ENCODE data around the genes P2RY1 and SLC33A1.

DNA sequence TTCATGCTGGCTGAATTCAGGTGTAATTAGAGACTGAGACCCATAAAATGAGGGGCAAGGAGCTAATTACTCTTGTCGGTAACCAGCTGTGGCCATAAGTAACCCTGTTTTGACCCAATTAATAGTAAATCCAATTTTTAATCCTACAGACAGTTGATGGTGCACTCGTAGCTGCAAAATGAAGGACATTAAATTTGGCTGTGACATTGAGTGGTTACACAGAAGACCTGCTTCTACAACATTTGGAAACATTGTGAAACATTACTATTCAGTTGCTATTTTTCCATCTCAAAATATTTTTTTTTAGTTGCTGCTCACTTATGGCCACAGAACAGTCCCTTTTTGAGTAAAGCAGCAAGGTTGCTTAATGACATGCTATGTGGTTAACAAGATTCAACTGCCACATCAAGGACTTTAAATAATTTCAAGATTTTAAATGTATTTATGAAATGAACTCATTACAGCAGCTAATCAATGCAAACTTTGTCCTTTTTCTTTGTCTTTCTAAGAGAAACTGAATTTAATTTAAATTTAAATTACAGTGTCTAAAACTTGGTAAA lies 33.1 kb downstream of the MBNL1 start:
- PRO-cap, 3 experiments: no peak in any of the 3 experiments
- RRBS: no CpG with 5 or more reads among the region's 2 CpGs

DNA sequence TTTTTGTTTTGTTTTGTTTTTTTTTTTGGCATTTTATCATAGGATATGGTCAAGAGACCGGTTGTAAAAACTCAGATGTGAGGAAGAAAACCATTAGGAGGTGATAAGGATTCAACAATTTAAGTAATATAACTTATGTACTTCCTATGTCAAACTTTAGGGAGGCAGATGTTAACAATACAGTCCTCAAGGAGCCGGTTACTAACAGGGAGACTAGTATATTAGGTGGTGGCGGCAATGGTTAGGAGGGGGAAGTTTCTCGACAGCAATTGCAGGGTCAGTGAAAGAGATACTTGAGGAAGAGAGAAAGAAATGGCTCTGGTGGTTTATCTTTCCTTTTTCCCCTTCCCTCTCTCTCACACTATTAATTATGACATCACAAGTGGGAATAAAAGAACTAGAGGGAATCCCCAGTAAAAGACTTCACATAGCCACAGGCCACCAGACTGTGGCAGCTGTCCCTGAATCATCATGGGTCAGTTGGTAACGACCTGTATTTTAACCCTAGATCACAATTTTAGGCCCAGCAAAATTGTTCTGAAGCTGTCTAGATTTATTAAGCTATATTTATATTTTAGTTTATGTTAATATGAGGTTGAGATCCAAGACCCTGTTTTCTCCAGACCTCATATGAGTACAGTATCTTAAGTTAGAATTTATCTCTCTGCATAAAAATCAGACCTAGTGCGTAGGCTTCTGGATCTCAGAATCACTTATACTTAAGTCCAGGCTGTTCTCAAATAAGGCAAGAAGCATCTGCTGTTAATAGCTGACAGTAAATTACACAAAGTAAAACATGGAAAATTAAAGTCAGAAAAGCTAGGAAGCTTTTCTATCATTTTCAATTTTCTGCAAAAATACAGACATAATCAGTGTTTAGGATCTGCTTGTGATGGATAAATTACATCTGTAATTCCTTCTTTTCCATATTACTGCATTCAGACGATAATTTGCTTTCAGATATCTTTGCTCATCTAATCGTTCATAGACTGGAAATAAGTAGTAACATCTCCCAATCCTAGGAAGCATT lies 40.4 kb downstream of the MBNL1 start:
- PRO-cap, 3 experiments: no peak in any of the 3 experiments
- RRBS: no CpG with 5 or more reads among the region's 8 CpGs

GRCh38 chr3:152309834-152310625 lies 41.3 kb downstream of the MBNL1 start:
- PRO-cap, 3 experiments: no peak in any of the 3 experiments
- RRBS: no CpG with 5 or more reads among the region's 7 CpGs

DNA sequence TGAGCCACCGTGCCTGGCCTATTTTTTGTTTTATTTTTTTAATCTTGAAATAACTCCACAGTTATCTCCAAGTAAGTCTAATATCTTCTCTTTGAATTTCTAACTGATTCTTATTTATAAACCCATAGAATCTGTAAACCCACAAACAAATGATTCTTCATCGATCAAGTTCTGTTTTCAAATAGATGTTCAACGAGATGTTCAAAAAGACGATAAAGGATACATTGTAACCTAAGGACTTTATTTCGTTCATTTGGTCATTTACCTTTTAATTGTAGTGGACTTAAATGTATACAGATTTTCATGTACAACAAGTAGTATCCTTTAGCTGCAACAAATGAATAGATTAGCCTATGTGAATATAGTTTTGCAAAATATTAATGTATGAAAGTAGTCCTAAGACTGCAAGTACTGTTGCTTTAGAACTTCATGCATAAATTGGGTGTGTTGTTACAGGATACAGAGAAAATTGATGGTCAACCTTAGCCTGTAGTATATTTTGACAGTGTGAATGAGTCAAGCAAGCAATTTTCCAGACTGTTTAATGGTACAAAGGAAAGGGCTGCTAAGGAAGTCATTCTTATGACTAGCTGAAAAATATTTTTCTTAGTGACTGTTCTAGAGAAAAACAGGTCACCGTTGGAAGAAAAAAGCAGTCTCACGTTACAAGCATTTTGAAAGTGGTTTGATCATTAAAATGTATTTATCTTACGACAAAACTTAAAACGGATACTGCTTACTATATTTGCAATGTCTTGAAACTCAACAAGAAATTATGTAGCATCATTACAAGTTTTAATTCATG lies 49.1 kb downstream of the MBNL1 start:
- PRO-cap, 3 experiments: no peak in any of the 3 experiments
- RRBS: no CpG with 5 or more reads among the region's 9 CpGs

GRCh38 chr3:152318656-152319409 lies 50.1 kb downstream of the MBNL1 start:
- PRO-cap, 3 experiments: no peak in any of the 3 experiments
- RRBS: no CpG with 5 or more reads among the region's 1 CpG

DNA sequence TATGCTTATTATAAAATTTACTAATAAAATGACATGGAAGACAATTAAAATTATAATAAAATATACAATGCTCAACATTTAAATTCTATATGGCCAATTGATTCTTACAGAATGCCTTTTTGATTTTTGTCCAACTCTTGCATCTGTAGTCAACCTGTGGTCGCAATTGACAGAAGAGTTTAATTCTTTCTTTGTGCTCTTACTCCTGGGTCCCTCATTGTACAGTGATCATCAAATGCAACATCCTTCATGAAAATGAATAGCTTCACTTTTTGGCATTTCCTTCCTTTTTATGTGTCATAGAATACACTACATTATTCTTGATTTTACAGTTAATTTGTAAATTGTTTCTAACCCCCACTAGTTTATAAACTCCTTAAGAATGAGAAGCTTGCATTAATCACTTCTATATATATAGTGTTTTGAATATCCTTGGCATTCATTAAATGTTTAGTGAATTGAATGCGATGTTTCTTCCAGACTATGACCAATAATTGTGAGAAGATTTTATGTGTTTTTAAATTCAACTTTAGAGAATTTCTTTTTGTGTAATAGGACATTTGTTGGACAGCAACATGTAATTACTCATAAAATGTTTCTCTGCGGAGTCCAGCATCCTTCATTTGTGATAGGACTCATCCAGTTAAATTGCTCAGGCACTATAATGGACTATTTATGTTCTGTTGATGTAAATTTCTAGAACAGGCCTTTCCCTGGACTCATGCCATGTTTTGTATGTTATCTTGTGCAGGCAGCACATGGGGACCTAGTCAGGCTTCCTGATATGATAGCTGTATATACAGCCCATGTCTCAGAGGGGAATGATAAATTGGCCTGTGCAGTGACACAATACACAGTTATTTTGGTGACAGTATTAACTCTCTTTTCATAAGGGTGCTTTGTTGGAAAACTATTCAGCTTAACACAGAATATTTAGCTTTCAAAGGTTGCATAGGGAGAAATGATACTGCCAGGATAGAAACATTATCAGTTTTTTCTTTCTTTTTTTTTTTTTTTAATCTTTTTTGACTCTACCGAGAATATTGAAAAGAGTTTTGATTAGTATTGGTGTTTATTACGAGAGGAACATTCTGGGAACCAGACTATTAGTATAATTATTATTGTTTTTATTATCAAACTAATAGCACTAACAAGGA lies 51.3 kb downstream of the MBNL1 start:
- PRO-cap, 3 experiments: no peak in any of the 3 experiments
- RRBS: no CpG with 5 or more reads among the region's 5 CpGs

- PRO-cap, 3 experiments: no peak in any of the 3 experiments
- RRBS: no CpG with 5 or more reads among the region's 4 CpGs
These were observed 84.2 kb downstream of the MBNL1 start for GRCh38 chr3:152352799-152353482.

DNA sequence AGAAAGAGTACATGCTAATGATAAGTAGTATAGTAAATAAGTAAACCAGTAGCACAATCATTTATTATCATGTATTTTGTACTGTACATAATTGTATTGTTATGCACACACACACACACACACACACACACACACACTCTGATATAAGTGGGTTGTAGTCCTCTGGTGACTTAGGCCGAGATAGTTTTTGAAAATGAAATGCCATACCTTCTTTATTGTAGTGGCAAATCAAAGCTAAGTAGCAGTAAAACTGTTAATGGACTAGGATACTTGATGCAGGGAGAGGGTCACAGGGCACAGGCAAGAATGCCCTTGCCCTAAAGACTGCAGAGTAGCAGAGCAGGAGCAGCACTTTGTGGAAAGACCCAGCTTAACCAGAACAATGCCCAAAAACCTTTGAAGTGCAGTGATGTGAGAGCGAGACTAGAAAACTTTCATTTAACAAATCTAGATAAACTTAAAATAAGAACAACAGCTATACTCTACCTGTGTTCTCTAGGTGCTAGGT lies 121.8 kb downstream of the MBNL1 start:
- PRO-cap, 3 experiments: no peak in any of the 3 experiments
- RRBS: no CpG with 5 or more reads among the region's 2 CpGs

DNA sequence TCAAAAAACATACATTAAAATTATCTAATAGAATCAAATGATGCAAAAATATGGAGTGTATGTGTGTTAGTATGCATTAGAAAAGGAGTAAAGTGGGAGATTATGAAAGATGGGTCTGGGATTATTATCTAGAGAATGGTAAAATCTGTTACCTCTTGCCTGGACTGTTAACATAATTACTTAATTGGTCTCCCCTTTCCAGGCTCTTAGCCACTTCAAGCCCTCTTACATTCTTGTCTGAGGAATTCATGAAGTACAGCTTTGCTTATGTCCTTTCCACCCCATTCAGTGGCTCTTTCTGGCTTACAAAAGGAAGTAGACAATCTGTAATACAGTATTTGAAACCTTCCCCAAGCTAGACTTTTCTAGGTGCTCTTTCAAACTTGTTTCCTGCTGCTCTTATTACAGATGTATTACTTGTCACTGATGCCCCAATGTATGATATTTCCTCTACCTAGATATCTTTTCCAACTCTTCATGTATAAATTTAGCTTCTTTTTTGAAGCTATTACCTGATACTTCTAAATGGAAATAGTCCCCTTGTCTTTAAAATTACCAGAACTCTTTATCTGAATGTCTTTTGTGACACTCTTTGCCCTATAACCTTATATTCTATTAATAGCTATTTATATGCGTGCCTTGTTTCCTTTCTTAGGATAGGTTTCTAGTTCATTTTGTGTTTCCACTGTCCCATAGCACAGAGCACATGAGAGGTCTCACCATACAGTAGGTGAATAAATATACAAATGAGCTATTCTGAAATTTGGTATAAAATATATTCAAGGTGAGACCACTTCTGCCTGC lies 129.9 kb downstream of the MBNL1 start:
- PRO-cap, 3 experiments: no peak in any of the 3 experiments
- RRBS: no CpG with 5 or more reads among the region's 1 CpG

DNA sequence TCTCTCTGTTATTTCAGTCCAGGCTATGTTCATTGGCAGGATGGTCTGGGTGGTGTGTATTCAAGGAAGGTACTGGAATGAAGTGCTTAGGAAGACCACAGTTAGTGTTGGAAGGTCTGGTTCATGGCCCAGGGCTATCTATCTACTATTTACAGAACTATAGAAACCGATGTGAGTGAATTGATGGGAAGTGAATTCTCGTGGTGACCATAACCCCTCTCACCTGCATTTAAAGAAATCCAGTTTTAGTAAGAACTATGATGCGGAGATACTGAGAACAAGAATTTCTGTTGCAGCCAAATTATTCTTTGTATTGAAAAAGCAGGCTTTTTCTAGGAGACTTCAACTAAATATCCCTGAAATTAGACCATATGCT lies 143.9 kb downstream of the MBNL1 start:
- PRO-cap, 3 experiments: no peak in any of the 3 experiments
- RRBS: no CpG with 5 or more reads among the region's 3 CpGs

GRCh38 chr3:152834298-152835290 lies at the start of gene P2RY1:
Gene P2RY1 (plus strand): TSS chr3:152835131.
- PRO-cap, 3 experiments: peak in 3 of 3 experiments; most common plus-strand start chr3:152834915 (in 1); most common minus-strand start chr3:152834737 (in 1)
- RRBS: 3% methylated on average over 5 of the region's 69 CpGs

DNA sequence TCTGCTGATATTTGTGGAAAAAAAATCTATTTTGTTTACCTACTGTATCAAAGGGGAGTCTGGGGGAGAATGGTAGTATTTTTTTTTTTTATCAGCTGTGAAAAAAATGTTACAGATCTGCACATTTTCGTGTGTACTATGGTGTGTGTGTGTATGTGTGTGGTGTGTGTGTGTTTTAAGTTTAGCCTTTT lies 1.9 kb downstream of the RAP2B start:
- PRO-cap, 3 experiments: no peak in any of the 3 experiments
- RRBS: no CpG with 5 or more reads among the region's 1 CpG

DNA sequence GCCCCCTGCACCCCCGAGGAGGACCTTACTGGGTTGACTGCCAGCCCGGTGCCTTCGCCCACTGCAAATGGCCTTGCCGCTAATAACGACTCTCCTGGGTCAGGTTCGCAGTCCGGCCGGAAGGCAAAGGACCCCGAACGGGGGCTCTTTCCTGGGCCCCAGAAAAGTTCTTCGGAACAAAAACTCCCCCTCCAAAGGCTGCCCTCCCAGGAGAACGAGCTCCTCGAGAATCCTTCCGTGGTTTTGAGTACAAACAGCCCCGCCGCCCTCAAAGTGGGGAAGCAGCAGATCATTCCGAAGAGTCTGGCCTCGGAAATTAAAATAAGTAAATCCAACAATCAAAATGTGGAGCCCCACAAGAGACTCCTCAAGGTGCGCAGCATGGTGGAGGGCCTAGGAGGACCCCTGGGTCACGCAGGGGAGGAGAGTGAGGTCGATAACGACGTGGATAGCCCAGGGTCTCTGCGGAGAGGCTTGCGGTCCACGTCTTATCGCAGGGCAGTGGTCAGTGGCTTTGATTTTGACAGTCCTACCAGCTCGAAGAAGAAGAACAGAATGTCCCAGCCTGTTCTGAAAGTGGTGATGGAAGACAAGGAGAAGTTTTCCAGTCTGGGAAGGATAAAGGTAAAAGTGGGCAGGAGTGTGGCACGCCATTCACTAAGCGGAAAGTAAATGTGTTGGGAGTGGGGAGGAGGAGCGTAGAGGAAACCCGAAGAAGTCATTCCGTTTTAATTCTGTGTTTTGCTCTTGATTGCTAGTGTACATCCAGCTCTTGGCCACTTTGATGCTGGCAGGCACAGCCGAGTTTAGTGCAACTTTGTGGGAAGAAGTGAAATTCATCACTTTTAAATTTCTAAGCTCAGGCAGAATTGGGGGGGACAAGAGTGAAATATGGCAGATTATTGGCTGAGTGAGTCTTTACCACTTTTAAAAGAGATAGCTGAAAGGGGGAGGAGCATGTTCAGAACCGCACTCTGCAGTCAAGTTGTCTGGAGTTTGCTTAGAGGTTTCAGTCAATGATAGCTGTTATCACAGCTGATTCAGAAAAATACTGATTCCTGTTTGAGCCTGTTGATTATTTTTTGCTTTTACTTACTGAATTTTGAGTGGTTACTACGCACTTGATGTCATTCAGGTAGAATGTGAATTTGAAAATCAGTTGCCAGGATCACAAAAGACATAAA lies 1.7 kb downstream of the ARHGEF26 start:
- PRO-cap, 3 experiments: peak in 1 of 3 experiments; most common minus-strand start position 516 of the sequence (in 1)
- RRBS: 6% methylated on average over 7 of the region's 36 CpGs

GRCh38 chr3:154125694-154126545 lies 4.7 kb downstream of the ARHGEF26 start:
- PRO-cap, 3 experiments: no peak in any of the 3 experiments
- RRBS: no CpG with 5 or more reads among the region's 3 CpGs

- PRO-cap, 3 experiments: no peak in any of the 3 experiments
- RRBS: no CpG with 5 or more reads among the region's 4 CpGs
These were observed 92.4 kb downstream of the ARHGEF26 start for GRCh38 chr3:154213435-154214214.

- PRO-cap, 3 experiments: no peak in any of the 3 experiments
- RRBS: no CpG with 5 or more reads among the region's 2 CpGs
These were observed 15.8 kb upstream of the DHX36 start for GRCh38 chr3:154340197-154340455.

- PRO-cap, 3 experiments: peak in 1 of 3 experiments; most common plus-strand start chr3:155079267 (in 1)
- RRBS: no CpG with 5 or more reads among the region's 18 CpGs
These were observed 1.3 kb upstream of the MME start for GRCh38 chr3:155078578-155079407.

DNA sequence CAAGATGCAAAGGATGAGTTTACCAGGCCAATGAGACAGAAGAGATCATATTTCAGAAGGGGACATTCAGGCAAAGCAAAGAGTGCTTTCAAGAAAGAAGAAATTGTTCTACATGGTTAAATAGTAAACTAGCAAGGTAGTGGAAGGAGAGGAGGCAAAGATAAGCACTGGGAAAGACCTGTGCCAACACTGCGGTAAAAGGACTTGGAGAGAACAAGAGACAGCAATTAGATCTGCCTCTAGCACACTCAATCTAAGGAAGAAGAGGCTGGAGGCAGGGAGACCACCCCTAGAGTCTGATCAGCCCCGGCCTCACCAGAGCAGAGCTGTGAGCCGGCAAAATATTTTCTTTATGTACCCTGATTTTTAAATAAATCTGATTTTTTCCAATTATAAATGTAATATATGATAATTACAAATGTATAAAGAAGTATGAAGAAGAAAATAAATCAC lies 79.5 kb downstream of the PLCH1 start:
- PRO-cap, 3 experiments: no peak in any of the 3 experiments
- RRBS: no CpG with 5 or more reads among the region's 3 CpGs

DNA sequence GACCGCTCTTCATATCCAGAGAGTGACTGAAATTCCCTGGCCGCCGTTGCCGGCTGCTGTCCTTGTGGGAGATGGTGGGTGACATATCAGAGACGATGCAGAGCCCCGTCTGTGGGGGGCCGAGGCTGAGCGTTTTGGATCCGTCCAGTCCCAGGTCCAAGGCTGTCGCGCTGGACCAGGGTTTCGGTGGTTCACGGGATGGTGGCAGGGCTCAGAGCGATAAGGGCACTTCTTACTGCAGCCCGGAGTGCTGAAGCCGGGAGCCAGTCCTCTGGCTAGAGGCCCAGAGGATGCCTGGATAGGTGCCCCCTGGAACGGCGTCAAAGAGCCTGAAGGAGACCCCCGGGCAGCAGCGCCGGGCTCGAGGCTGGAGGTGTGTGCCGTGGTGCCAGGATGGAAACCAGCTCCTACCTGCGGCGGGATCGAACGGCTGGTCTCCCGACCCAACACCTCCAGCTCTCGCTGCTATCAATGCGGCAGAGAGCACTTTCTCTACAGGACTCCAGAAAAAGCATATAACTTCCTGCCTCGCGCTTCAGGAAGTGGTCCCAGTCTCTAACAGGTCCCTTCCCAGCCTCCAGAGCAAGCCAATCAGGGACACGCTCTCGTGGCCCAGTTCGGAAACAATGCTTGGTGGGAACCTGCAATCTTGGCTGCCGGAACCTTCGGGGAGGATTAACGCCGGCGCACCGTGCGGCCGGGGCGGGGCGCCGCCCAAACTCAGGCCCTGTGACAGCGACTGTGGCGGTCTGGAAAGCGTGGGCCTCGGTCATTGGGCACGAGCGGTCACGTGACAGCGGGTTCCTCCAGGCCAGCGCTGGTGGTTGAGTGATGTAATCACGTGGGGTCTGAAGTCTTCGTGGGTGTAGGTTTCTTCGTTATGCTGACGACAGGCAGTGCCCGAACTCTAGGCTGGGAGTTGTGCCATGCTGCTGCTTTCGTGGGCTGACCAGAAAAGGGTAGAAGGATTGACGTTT lies at the start of gene SLC33A1:
TSS of gene SLC33A1 (minus strand) at position 515 of the 977 bp plus-strand sequence.
- PRO-cap, 3 experiments: peak in 3 of 3 experiments; most common plus-strand start position 886 of the sequence (in 2); most common minus-strand start position 467 of the sequence (in 2)
- RRBS: 1% methylated on average over 7 of the region's 62 CpGs

- PRO-cap, 3 experiments: no peak in any of the 3 experiments
- RRBS: 82% methylated on average over 2 of the region's 10 CpGs
These were observed 99.1 kb downstream of the SSR3 start for GRCh38 chr3:156455692-156456263.

Measured in breast (tissue), 4 donors.